CMK (cell line): ENCODE measurements around the genes AHCTF1, ZNF496 and OR14L1P.

- RRBS, result no CpG with 5 or more reads among the region's 7 CpGs
Measured at GRCh38 chr1:246597206-246597764, 31.0 kb downstream of the CNST start.

- RRBS, result no CpG with 5 or more reads among the region's 1 CpG
Measured at GRCh38 chr1:246600187-246600731, 34.0 kb downstream of the CNST start.

GRCh38 chr1:246647090-246648158 lies 76.8 kb upstream of the SCCPDH start:
- RRBS, result no CpG with 5 or more reads among the region's 20 CpGs

GRCh38 chr1:246724690-246725255 lies 564 bp downstream of the SCCPDH start:
- RRBS, result no CpG with 5 or more reads among the region's 20 CpGs

- RRBS, result 74% methylated on average over 5 of the region's 9 CpGs
Measured at GRCh38 chr1:246794766-246795167, 70.6 kb downstream of the SCCPDH start.

GRCh38 chr1:246797501-246798209 lies 73.4 kb downstream of the SCCPDH start:
- RRBS, result no CpG with 5 or more reads among the region's 17 CpGs

DNA sequence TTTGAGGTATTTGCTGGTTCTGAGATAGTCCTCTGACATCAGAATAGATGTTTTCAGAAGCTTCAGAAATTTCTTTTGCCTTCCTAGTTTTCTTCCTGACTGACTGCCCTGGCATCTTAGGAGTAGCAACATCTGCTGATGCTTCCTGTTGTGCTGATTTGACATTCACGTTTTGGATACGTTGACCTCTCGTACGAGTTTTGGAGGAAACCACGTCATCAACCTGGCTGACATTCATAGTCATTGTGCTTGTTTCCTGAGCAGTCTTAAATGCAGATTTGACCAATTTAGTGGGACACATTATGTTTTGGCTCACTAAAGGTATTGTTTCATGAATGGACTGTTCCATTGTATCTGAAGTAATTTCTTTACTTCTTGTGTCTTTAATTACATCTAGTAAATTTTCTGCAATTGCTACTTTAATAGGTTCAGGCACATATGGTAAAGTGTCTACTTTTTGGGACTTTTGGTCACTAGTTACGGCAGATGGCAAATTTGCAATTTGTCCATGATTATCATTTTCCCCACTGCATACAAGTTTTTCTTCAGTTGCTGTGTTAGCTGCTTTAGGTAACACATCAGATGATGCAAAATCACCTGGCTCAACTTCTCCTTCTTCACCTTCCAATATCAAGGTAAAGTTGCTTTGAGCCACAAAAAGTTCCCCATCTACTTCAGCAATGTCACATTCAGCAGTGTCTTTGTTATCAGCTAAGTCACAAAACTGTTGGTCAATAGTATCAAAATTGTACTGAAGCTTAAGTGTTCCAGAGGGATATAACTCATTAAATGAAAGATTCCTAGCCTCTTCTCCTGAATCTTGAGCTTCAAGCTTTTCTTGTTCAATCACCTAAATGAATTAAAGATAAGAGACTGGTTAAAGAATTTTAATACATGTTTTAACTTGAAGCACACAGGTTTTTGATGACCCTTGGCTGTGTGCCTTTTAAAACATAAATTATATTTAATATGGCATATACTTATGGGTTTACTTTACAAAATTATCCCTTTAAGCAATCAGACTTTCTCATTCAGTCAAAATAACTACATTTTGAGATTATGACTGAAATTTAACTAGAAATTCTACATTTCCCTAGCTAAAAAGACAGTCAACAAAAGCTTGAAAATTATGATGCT lies 80.8 kb downstream of the AHCTF1 start:
- RRBS, result no CpG with 5 or more reads among the region's 6 CpGs

DNA sequence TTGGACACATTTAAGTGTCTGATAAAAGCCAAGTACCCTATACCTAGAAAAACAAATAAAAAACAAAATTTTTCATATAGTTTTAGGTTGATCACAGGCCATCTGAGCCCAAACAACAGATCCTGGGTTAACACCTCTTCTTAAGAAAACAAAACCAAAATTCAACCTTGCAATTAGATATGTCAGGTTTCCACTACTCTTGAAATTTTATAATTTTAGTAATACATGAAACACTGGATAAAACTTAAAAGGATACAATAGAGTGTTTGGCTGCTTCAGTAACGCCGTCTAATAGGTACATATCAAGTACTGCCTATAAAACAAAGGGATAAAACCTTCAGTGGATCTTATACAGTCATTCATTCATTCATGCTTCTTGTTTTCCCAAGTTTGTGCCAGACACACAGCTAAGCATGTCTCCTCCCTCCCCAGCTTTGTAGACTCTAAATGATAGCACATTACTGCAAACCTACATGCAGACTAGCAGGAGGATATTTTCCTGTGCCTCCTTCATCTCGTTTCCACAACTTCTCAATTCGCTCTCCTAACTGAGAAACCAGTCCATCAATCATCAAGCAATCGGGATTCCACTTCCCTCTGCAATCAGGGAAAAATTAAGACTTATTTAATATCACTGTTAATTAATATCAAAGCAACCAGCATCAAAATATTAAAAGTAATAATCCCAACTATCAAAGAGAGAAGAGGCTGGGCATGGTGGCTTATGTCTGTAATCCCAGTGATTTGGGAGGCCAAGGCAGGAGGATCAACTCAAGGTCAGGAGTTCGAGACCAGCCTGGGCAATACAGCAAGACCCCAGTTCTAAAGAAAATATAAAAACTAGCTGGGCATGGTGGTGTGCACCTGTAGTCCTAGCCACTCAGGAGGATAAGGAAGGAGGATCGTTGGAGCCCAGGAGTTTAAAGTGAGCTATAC lies 43.6 kb downstream of the AHCTF1 start:
- RRBS, result no CpG with 5 or more reads among the region's 7 CpGs

DNA sequence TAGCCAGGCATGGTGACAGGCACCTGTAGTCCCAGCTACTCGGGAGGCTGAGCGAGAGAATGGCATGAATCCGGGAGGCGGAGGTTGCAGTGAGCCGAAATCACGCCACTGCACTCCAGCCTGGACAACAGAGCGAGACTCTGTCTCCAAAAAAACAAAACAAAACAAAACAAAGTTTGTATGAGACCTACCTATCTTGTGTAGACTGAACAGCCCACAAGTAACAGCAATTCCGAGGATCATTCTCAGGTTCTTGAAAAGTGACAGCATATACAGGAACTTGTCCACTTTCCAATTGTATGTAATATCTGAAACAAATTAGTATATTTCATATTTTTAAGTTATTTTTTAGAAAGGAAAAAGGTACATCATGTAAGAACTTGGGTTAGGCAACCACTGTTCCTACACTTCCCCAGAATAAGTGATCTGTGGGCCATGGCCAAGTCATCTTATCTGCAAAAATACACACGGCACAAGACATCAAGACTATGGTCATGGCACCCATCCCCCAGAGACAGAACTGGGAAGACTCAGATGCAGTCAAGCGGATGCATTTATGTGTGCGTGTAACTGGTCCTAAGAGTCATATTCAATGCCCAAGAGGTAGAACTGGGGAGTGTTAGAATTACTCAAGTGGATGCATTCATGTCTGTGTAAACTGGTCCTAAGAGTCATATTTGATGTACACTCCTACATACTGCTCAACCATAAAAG lies 26.2 kb downstream of the AHCTF1 start:
- RRBS, result no CpG with 5 or more reads among the region's 11 CpGs

DNA sequence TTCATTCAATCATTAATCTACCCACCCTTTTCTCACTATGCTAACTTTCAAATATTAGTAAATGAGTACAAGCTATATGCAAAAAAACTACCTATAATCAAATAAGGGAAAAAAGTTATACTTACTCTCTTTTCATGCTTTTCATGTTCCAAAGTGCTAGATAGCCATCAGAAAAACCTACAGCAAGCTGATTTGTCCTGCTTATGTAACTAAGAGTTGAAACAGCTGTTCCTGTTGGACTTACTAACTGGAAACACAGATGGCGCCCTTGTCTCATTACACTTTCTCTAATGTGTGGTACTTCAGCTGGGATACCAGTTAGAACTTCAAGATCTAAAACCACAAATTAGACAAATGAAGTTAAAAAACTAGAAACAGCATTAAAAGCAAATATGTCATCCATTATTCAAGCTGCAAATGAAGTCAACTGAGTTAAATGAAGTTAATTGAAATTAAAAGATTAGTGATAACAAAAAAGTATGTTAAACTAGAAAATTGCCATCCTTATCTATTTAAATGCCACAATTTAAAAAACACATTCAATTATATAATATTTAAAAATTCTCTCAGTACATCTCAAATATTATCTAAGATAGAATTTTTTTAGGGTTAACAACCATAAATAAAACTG lies 24.2 kb downstream of the AHCTF1 start:
- RRBS, result no CpG with 5 or more reads among the region's 1 CpG

- RRBS, result 1% methylated on average over 19 of the region's 47 CpGs
Measured at GRCh38 chr1:246931742-246932217, at the start of gene AHCTF1. AHCTF1 (minus strand) TSS chr1:246931948.

DNA sequence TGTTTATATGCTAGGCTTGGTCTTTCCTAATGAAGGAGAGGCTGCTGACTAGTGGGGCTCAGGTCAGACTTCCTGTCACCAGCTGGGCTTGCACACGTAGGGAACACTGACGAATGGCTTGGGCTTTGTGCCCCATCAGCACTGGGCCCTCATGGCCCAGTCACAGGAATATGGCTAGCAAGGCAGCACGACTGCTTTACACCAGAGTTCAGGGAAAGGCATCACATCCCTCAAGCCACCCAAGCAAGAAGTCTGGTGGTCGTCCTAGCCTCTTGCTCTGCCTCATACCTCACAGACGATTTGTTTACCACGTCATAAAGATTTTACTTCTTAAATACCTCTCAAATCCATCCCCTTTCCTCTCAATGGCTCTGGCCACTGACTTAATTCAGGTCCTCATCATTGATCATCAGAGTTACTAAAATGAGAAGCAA lies 30.4 kb upstream of the AHCTF1 start:
- RRBS, result no CpG with 5 or more reads among the region's 6 CpGs

GRCh38 chr1:247299883-247300426 lies 31.7 kb downstream of the ZNF496 start:
- RRBS, result no CpG with 5 or more reads among the region's 11 CpGs

- RRBS, result 96% methylated on average over 12 of the region's 50 CpGs
Measured at GRCh38 chr1:247300427-247301209, 31.0 kb downstream of the ZNF496 start.

DNA sequence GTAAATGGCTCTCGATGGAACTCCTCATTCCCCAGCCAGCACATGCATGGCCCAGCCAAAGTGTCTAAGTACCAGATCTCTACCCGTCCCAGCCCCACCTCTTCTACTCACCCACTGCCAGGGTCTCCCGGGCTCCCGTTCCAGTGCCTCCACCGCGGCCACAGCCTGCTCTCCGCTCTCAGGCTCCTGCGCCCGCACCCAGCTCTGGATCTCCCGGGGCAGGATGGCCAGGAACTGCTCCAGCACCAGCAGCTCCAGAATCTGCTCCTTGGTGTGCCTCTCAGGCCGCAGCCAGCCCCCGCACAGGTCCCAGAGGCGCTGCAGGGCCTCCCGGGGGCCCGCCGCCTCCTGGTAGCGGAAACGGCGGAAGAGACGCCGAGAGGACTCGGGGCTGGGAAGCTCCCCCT lies 2.6 kb downstream of the ZNF496 start:
- RRBS, result 97% methylated on average over 10 of the region's 22 CpGs

GRCh38 chr1:247331565-247332482 lies at the start of gene ZNF496:
ZNF496 (minus strand) TSS chr1:247331867.
- RRBS, result 2% methylated on average over 49 of the region's 119 CpGs

DNA sequence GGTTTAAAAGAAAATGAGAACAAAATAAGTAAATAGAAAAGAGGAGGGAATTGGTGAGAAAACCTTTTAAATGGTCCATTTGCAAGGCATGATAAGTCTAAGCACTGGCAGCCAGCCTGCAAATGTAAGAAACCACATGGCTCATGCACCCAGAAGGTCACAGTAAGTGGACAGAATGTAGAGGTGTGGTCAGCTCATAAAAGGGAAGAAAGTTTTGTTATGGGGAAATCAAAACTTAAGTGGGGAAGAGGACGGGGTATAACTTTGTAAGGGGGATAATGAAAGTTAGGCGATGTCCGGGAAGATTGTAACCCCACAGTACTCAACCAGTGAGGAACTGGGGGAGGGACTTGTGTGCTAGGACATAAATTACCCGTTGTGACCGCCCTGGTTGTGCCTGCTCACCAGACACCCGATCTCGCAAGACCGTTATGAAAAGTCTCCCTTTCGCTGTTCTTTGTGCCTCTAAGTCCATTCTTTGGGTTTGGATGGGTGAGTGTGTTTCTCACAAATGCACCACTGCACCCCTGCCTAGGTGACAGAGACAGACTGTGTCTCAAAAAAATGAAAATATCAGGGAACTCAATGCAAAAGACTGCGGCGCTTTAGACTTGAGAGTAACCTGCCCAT lies 28.5 kb upstream of the ZNF496 start:
- RRBS, result no CpG with 5 or more reads among the region's 11 CpGs

DNA sequence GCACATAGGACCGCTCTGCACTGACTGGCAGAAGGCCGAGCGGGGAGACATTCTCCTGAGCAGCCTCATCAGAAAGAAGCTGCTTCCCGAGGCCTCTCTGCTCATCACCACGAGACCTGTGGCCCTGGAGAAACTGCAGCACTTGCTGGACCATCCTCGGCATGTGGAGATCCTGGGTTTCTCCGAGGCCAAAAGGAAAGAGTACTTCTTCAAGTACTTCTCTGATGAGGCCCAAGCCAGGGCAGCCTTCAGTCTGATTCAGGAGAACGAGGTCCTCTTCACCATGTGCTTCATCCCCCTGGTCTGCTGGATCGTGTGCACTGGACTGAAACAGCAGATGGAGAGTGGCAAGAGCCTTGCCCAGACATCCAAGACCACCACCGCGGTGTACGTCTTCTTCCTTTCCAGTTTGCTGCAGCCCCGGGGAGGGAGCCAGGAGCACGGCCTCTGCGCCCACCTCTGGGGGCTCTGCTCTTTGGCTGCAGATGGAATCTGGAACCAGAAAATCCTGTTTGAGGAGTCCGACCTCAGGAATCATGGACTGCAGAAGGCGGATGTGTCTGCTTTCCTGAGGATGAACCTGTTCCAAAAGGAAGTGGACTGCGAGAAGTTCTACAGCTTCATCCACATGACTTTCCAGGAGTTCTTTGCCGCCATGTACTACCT lies 8.5 kb downstream of the NLRP3 start:
- RRBS, result no CpG with 5 or more reads among the region's 19 CpGs

DNA sequence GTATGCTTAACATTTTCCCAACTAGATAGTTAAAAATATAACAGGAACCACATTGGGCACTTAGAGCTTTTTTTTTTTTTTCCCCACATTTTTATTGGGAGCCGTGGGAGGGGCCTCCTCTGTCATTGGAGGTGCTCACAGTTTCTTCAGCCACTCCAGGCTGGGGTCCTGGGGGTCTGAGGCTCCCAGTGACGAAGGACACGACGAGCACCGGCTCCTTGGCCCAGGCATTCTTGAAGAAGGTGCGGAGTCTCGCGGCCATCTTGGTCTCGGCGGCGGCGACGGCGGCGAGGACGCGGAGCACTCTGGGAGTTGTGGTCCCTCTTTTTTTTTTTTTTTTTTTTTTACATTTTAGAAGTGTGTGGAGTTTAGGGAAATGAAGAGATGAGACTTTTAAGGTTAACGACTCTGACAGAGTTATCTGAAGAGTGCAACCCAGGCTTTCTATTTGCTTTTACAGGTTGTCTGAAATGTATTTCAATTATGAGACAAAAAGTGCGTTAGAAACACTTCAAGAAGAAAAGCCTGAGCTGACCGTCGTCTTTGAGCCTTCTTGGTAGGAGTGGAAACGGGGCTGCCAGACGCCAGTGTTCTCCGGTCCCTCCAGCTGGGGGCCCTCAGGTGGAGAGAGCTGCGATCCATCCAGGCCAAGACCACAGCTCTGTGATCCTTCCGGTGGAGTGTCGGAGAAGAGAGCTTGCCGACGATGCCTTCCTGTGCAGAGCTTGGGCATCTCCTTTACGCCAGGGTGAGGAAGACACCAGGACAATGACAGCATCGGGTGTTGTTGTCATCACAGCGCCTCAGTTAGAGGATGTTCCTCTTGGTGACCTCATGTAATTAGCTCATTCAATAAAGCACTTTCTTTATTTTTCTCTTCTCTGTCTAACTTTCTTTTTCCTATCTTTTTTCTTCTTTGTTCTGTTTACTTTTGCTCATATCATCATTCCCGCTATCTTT lies 9.7 kb downstream of the OR2B11 start:
- RRBS, result 93% methylated on average over 2 of the region's 33 CpGs

- RRBS, result no CpG with 5 or more reads among the region's 8 CpGs
Measured at GRCh38 chr1:247616859-247617384, at the start of gene OR14L1P. OR14L1P (plus strand) TSS chr1:247617143.